Ureter (tissue), 1 donor: ENCODE measurements around the gene HOXA5.

DNA sequence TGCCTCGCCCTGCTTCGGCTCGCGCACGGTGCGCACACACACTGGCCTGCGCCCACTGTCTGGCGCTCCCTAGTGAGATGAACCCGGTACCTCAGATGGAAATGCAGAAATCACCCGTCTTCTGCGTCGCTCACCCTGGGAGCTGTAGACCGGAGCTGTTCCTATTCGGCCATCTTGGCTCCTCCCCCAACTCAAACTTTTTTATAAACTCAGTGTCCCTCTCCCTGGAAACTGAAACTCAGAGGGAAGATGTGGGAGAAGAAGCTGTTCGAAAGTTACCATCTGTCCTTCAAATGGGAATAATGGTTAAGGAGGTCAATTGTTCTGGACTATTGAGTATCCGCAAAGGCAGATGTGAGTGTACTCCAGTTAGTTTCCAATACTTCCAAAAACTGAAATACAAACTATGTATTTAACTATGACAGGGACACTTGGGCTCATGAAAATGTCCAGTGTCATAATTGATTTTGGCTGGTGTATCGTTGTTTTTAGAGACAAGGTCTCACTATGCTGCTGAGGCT is 67.8 kb upstream of the OSBPL3 start:
- PRO-cap, result no peak

DNA sequence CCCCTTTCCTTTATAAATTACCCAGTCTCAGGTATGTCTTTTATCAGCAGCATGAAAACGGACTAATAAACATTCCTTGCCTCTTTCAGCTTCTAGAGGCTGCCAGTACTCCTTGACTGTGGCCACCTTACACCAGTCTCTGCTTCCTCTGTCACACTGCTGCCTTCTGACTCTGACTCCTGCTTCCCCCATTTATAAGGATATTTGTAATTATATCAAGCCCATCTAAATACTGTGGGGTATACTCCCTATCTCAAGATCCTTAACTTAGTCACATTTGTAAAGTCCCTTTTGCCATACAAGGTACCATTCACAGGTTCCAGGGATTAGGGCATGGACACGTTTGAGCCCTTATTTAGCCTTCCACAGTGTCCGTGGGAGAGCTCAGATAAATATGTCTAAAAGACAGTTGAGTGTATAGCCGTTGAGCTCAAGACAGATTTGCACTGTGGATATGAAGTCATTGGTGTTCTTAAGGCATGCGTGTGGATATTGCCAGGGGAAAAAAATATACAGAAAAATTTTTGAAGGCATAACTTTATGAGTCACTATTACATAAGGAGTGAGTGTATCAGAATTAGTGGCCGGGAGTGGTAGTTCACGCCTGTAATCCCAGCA is 12.8 kb downstream of the CYCS start:
- PRO-cap, result no peak

- PRO-cap, result no peak
Measured at GRCh38 chr7:25114959-25116026, 9.8 kb downstream of the CYCS start.

DNA sequence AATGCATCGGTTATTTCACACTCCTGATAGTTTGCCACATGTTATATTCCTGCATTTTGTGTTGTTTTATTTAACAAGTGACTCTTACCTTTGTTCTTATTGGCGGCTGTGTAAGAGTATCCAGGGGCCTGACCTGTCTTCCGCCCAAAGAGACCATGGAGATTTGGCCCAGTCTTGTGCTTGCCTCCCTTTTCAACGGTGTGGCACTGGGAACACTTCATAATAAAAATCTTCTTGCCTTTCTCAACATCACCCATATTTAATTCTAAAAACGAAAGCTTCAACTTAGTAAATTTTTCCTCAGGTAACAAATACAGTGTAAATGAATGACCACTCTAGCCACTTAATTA is 1.2 kb downstream of the CYCS start:
- PRO-cap, result no peak

DNA sequence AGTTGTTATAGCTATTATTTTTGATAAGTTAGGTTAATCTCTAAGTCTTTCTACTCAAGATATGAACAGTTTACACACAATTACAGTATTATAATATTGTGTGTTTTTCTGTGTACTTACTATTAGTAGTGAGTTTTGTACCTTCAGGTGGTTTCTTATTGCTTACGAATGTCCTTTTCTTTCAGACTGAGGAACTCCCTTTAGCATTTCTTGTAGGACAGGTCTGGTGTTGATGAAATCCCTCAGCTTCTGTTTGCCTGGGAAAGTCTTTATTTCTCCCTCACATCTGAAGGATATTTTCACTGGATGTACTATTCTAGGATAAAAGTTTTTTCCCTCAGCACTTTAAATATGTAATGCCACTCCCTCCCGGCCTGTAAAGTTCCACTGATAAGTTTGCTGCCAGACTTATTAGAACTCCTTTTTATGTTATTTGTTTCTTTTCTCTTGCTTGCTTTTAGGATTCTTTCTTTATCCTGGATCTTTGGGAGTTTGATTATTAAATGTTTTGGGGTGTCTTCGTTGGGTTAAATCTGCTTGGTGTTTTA is 1.7 kb upstream of the CYCS start:
- PRO-cap, result no peak

GRCh38 chr7:25255668-25256434 is 27.6 kb upstream of the NPVF start:
- PRO-cap, result no peak

- PRO-cap, result no peak
Measured at GRCh38 chr7:25326282-25326802, 98.1 kb upstream of the NPVF start.

DNA sequence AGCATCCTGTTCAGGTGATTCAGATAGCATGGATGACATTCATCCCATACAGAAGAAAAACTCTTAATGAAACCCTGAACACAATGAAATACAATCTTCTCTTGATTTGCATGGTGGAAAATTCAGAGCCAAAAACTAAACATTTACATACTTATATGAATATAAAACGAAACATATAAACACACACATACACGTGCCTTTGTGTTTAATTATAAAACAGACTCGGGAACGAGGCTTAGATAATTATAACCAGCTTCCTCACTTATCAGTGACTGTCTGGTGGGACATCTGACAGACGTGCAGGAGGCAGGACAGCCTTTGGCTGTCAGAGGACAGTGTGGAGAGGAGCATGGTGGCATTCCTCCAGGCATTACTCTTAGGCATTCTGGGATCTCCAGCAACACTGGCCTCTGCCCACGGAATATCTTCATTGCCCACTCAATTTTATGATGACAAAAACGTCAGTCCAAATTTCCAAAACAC is 262.3 kb upstream of the NFE2L3 start:
- PRO-cap, result no peak

- PRO-cap, result no peak
Measured at GRCh38 chr7:25897504-25897788, 254.6 kb upstream of the NFE2L3 start.

GRCh38 chr7:25949466-25950171 is 202.4 kb upstream of the NFE2L3 start:
- PRO-cap, result no peak

DNA sequence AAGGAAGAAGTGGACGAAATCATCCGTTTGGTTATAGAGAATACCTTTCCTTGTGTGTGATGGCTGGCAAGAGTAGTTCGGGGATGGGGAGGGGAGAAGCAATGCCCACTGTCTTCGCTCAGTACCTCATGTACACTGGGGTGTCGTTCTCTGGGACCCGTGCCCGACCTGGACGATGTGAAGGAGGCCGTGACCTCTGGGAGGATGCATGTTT is 1.2 kb downstream of the NFE2L3 start:
- PRO-cap, result no peak

- PRO-cap, result no peak
Measured at GRCh38 chr7:26181351-26181913, 19.1 kb downstream of the HNRNPA2B1 start.

DNA sequence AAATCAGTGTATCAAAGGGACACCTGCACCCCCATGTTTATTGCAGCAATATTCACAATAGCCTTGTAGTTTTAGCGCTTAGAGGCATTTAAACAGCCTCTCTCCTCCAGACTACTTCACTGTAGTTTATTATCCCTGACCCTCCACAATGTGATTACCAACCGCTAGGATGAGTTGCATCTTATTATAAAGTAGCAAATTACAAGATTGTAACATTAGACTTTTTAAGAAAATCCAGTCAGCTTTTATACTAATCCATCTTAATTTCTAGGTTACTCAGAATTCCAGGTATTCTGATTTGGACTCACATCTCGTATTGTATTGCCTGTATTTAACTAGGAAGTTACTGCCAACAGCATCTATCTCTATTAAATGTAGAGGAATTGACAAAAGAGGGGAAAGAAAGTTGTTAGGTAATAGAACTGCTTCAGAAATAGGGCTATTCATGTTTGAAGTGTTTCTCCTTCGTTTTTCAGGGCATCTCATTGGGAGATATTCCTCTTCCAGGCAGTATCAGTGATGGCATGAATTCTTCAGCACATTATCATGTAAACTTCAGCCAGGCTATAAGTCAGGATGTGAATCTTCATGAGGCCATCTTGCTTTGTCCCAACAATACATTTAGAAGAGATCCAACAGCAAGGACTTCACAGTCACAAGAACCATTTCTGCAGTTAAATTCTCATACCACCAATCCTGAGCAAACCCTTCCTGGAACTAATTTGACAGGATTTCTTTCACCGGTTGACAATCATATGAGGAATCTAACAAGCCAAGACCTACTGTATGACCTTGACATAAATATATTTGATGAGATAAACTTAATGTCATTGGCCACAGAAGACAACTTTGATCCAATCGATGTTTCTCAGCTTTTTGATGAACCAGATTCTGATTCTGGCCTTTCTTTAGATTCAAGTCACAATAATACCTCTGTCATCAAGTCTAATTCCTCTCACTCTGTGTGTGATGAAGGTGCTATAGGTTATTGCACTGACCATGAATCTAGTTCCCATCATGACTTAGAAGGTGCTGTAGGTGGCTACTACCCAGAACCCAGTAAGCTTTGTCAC is 16.2 kb downstream of the HNRNPA2B1 start:
- PRO-cap, result no peak

- PRO-cap, result no peak
Measured at GRCh38 chr7:26185823-26186433, 14.6 kb downstream of the HNRNPA2B1 start.

DNA sequence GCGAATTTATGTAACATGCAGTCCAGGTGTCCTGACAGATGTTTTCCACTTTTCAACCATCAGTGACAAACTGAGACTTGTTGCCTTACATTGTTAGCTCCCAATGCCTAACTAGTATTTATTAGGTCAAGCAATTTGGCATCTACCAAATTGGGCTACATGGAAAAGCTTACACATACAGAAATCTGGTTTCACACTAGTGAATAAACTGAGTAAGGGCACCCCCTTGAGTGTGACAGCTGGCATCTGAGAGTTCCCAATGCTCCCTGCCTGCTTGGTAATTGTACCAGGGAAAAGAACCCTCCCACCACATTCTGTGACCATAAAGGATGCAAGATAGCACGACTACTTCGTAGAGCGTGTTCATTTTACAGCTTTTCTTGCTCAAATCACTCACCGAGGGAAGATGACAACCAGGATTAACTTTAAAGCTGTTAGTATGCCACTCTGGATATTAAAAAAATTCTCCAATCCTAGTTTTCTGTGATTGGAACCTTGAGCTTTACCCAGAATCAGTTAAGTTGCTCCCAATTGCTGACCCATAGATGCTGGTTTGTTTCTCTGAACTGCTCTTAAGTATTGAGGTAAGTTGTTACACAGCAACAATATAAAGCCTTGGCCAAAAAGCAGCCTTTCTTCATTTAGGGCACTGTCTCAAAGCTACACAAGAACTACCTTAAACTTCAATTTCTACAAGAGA is 11.9 kb downstream of the HNRNPA2B1 start:
- PRO-cap, result no peak

GRCh38 chr7:26189238-26189449 is 11.4 kb downstream of the HNRNPA2B1 start:
- PRO-cap, result no peak

- PRO-cap, result no peak
Measured at GRCh38 chr7:26332726-26333282, 41.1 kb downstream of the SNX10 start.

- PRO-cap, result no peak
Measured at GRCh38 chr7:27087801-27088651, 7.8 kb downstream of the HOXA1 start.

GRCh38 chr7:27100567-27101879 is 1.5 kb downstream of the HOXA2 start:
- PRO-cap, result no peak

DNA sequence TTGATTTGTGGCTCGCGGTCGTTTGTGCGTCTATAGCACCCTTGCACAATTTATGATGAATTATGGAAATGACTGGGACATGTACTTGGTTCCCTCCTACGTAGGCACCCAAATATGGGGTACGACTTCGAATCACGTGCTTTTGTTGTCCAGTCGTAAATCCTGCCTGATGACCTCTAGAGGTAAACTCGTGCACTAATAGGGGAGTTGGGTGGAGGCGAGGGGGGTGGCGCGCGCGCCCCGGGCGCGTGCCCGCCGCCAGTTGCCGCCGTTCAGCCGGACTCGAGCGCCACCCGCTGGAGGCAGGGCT is at the start of gene HOXA5:
HOXA5 (minus strand) TSS at position 54 of the 310 bp plus-strand sequence.
- PRO-cap, result unidirectional peak, minus-strand start at position 54 of the sequence